HepG2 (cell line): Measurements from ENCODE around the gene CCZ1.

DNA sequence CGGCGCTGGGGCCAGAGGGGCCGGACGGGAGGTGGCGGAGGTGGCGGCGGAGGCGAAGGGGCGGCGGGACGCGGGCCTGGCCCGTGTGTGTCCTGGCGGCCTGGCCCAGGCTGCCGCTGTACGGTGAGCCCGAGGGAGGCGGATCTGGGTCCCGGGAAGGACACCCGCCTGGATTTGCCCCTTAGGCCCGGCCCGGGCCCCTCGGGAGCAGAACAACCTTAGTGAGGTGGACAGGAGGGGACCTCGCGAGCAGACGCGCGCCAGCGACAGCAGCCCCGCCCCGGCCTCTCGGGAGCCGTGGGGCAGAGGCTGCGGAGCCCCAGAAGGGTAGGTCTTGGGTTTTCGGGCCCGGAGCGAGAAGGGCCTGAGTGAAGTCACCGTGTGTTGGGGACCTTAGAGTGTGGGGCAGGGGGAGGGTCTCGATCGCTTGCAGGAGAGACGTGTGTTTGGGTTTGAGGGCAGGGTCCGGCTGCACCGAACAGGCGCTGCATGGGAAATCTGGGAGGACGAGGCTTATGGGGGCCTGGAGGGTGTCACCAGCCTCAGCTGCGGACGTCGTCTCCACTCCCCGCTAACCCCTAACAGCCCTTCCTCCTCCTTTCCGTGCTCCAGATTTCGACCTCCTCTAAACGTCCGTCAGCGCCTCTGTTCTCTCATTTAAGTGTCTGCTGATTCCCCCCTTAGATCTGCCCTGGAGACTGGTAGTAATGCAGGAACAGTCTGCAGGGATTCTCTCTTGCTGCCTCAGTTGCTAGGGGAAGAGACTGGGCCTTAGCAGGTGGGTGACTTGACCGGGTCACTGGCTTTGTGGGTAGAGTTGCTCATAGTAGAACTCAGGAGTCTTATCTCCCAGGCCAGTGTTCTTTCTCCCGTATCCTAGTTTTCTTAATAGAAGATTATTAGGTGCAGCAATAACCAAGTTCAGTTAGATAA is 676 bp downstream of the RBAK start:
- RRBS, 2 experiments: no CpG with 5 or more reads among the region's 56 CpGs
CAGE:
- cytosol, long polyA minus RNA: no peak
- cytosol, long polyA plus RNA: no peak
- long polyA plus RNA: no peak
- nucleus, long polyA minus RNA: no peak
- nucleus, long polyA plus RNA: no peak

DNA sequence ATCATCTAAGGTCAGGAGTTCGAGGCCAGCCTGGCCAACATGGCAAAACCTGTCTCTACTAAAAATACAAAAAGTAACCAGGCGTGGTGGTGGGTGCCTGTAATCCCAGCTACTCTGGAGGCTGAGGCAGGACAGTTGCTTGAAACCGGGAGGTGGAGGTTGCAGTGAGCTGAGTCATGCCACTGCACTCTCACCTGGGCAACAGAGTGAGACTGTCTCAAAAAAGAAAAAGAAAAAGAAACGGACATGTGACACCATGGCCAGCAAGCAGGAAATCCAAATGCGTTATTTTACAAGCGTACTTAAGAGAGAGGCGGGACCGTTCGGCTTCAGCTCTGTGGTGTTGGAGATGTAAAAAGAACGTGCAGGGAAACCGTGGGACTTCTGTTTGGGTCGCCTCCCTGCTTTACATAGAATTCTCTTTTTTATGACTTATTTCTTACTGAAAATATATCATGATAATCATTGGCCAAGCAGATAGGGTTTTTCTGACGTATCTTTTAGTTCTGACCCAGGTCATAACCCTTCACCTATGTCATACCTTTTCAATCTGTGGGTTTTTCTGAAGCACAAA is 45.2 kb downstream of the WIPI2 start:
- RRBS, 2 experiments: no CpG with 5 or more reads among the region's 13 CpGs
CAGE:
- cytosol, long polyA minus RNA: no peak
- cytosol, long polyA plus RNA: no peak
- long polyA plus RNA: no peak
- nucleus, long polyA minus RNA: no peak
- nucleus, long polyA plus RNA: no peak

- RRBS, 2 experiments: no CpG with 5 or more reads among the region's 34 CpGs
CAGE:
- cytosol, long polyA minus RNA: no peak
- cytosol, long polyA plus RNA: no peak
- long polyA plus RNA: no peak
- nucleus, long polyA minus RNA: no peak
- nucleus, long polyA plus RNA: no peak
Measured at GRCh38 chr7:5351581-5352273, 69.0 kb downstream of the SLC29A4 start.

GRCh38 chr7:5420398-5421406 is 2.9 kb downstream of the TNRC18 start:
- RRBS, 2 experiments: 1% methylated on average over 49 to 53 of the region's 114 CpGs
CAGE:
- cytosol, long polyA minus RNA: no peak
- cytosol, long polyA plus RNA: no peak
- long polyA plus RNA: no peak
- nucleus, long polyA minus RNA: no peak
- nucleus, long polyA plus RNA: no peak

DNA sequence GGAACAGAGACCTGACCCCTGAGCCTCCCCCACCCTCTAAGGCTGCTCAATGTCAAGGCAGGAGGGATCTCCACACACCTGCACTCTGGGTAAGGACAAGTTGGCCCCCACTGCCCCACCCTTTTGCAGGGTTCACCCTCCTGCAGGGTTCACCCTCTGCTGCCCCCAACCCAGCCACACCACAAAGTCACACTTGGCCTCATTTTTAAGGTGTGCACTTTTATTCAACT is 3.5 kb downstream of the ACTB start:
CAGE:
- cytosol, long polyA minus RNA: no peak
- cytosol, long polyA plus RNA: no peak
- long polyA plus RNA: no peak
- nucleus, long polyA minus RNA: no peak
- nucleus, long polyA plus RNA: no peak

DNA sequence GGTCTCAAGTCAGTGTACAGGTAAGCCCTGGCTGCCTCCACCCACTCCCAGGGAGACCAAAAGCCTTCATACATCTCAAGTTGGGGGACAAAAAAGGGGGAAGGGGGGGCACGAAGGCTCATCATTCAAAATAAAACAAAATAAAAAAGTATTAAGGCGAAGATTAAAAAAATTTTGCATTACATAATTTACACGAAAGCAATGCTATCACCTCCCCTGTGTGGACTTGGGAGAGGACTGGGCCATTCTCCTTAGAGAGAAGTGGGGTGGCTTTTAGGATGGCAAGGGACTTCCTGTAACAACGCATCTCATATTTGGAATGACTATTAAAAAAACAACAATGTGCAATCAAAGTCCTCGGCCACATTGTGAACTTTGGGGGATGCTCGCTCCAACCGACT is 3.2 kb downstream of the ACTB start:
- RRBS, 2 experiments: no CpG with 5 or more reads among the region's 7 CpGs
CAGE:
- cytosol, long polyA minus RNA: no peak
- cytosol, long polyA plus RNA: no peak
- long polyA plus RNA: no peak
- nucleus, long polyA minus RNA: no peak
- nucleus, long polyA plus RNA: no peak

- RRBS, 2 experiments: 86% methylated on average over 1 of the region's 19 CpGs; no CpG with 5 or more reads in 1 of the 2 experiments
CAGE:
- cytosol, long polyA minus RNA: no peak
- cytosol, long polyA plus RNA: no peak
- long polyA plus RNA: no peak
- nucleus, long polyA minus RNA: no peak
- nucleus, long polyA plus RNA: no peak
Measured at GRCh38 chr7:5598797-5599301, 6.2 kb downstream of the FSCN1 start.

- RRBS, 2 experiments: no CpG with 5 or more reads among the region's 17 CpGs
CAGE:
- cytosol, long polyA minus RNA: no peak
- cytosol, long polyA plus RNA: no peak
- long polyA plus RNA: no peak
- nucleus, long polyA minus RNA: no peak
- nucleus, long polyA plus RNA: no peak
Measured at GRCh38 chr7:5636285-5637521, 44.1 kb downstream of the FSCN1 start.

DNA sequence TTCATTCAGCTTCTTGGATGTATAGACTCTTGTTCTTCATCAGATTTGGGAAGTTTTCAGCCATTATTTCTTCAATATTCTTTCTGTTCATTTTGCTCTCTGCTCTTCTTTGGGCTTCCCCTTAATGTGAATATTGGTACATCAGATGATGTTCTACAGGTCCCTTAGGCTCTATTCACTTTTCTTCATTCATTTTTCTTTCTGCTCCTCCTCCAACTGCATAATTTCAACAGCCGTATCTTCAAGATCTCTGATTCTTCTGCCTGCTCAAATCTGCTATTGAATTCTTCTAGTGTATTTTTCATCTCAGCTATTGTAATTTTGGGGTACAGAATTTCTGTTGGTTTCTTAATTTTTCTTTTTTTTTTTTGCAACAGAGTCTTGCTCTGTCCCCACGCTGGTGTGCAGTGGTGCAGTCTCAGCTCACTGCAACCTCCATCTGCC is 52.6 kb downstream of the FSCN1 start:
- RRBS, 2 experiments: no CpG with 5 or more reads among the region's 2 CpGs
CAGE:
- cytosol, long polyA minus RNA: no peak
- cytosol, long polyA plus RNA: no peak
- long polyA plus RNA: no peak
- nucleus, long polyA minus RNA: no peak
- nucleus, long polyA plus RNA: no peak

GRCh38 chr7:5670012-5671230 is 77.8 kb downstream of the FSCN1 start:
- RRBS, 2 experiments: no CpG with 5 or more reads among the region's 17 CpGs
CAGE:
- cytosol, long polyA minus RNA: no peak
- cytosol, long polyA plus RNA: no peak
- long polyA plus RNA: no peak
- nucleus, long polyA minus RNA: no peak
- nucleus, long polyA plus RNA: no peak

DNA sequence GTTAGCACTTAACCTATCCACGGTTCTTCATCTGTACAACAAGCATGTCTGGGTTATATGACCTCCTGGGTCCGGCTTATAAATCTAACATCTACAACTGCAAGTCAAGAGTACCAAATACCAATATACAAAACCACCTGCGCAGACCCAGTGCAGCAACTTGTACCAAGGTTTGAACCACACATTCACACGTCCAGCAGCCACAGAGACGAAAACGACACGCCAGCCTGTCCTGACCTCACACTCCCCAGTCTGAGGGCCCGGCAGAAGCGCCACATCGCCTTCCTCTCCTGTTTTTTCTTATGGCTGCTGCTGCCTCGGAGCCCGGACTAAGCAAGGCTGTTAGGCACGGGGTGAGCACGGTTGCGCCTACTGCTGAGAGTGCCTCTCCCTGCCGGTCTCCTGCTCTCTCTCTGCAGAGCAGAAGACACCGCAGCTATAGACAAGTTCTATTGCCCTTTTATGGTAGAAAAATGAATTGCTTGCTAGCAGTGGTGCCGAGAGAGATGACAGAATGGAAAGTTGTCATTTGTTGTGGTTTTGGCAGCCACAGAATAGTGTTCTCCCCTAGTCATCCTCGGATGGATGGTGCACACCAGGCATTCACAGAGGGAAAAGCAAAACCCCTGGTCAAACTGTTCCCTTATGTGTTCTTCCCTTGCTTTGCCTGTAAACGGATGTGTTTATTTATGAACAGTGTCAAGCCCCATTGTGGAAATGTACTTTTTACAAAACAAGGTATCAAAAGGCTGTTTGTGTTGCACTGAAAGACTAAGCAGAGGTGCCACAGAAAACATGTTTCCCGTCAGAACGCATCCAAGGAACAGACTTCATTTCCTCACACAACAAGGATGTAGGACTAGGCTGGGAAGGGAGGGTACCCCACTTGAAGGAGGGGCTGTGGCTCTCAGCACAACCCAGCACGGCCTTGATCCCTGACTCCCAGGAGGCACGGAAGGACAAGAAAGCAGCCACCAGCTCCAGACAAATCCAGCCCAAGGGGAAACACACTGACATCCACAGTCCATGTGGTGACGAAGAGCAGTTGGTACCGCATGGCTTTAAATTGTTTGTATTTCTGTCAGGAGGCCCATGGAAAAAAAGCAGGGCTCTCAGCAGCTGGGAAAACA is 86.0 kb downstream of the RNF216 start:
- RRBS, 2 experiments: 96 to 99% methylated on average over 8 of the region's 26 CpGs
CAGE:
- cytosol, long polyA minus RNA: no peak
- cytosol, long polyA plus RNA: no peak
- long polyA plus RNA: no peak
- nucleus, long polyA minus RNA: no peak
- nucleus, long polyA plus RNA: no peak

DNA sequence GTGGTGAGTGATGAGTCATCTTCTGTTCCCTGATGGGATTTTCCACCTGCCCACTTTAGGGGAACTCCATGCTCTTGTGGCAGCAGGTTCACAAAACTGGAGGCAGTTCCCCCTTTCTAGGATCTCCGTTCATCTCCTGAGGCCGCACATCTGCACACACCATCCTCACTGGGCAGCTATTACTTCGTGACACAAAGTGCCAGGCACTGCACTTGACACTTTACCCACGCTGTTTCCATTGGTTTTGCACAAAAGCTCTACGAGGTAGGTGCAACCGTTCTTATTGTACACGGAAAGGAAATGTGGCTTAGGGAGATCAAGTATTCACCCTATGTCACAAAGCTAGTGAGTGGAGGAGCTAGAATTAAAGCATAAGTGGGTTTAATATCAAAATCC is 80.2 kb downstream of the RNF216 start:
- RRBS, 2 experiments: no CpG with 5 or more reads among the region's 7 CpGs
CAGE:
- cytosol, long polyA minus RNA: no peak
- cytosol, long polyA plus RNA: no peak
- long polyA plus RNA: no peak
- nucleus, long polyA minus RNA: no peak
- nucleus, long polyA plus RNA: no peak

DNA sequence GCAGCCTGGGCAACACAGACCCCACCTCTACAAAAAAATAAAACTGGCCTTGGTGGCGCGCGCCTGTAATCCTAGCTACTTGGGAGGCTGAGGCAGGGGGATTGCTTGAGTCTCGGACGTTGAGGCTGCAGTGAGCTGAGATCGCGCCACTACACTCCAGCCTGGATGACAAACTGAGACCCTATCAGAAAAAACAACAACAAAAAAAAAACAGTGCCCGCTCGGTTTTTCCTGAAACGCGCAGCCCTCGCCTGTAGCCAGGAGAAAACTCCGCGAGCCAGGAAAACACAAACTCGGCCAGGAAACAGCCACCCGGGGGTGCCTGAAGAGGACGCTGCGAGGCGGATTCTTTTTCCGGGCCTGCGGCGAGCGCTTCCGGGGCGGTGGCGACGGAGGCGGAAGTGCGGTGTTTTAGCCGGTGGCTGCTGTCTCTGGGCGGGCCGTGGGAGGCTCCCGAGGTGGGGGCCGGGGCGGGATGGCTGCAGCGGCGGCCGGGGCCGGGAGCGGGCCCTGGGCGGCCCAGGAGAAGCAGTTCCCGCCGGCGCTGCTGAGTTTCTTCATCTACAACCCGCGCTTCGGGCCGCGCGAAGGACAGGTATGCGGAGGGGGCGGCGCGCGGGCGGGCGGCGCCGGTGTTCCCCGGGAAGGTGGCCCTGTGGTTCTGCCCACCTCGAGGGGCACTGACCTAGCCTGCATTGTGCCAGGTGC is at the start of gene CCZ1:
Gene CCZ1 (plus strand): TSS at position 409 of the 708 bp plus-strand sequence.
- RRBS, 2 experiments: no CpG with 5 or more reads among the region's 61 CpGs
CAGE:
- cytosol, long polyA minus RNA: no peak
- cytosol, long polyA plus RNA: no peak
- long polyA plus RNA: no peak
- nucleus, long polyA minus RNA: no peak
- nucleus, long polyA plus RNA: no peak

- RRBS, 2 experiments: 80% methylated on average over 1 of the region's 10 CpGs; no CpG with 5 or more reads in 1 of the 2 experiments
CAGE:
- cytosol, long polyA minus RNA: no peak
- cytosol, long polyA plus RNA: no peak
- long polyA plus RNA: no peak
- nucleus, long polyA minus RNA: no peak
- nucleus, long polyA plus RNA: no peak
Measured at GRCh38 chr7:6038314-6038850, 7.2 kb downstream of the ANKRD61 start.

DNA sequence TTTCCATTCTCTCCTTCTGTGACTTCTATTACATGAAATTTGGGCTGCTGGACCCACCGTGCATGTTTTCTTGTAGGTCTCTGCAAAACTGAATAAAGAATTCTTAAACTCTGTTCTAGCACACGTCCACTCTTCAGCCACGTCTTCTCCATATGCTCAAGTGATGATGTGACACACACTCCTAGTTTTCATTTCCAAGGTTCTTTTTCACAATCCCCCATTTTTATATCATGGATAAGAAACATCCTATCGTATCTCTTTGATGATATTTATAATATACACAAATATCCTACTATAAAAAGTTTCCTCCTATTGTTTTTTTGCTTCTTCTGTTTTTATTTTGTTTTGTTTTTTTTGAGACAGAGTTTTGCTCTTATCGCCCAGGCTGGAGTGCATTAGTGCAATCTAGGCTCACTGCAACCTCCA is 77.0 kb downstream of the USP42 start:
- RRBS, 2 experiments: no CpG with 5 or more reads among the region's 5 CpGs
CAGE:
- cytosol, long polyA minus RNA: no peak
- cytosol, long polyA plus RNA: no peak
- long polyA plus RNA: no peak
- nucleus, long polyA minus RNA: no peak
- nucleus, long polyA plus RNA: no peak

GRCh38 chr7:6232376-6232953 is 40.0 kb downstream of the CYTH3 start:
- RRBS, 2 experiments: no CpG with 5 or more reads among the region's 9 CpGs
CAGE:
- cytosol, long polyA minus RNA: no peak
- cytosol, long polyA plus RNA: no peak
- long polyA plus RNA: no peak
- nucleus, long polyA minus RNA: no peak
- nucleus, long polyA plus RNA: no peak

GRCh38 chr7:6243051-6243770 is 29.2 kb downstream of the CYTH3 start:
- RRBS, 2 experiments: no CpG with 5 or more reads among the region's 7 CpGs
CAGE:
- cytosol, long polyA minus RNA: no peak
- cytosol, long polyA plus RNA: no peak
- long polyA plus RNA: no peak
- nucleus, long polyA minus RNA: no peak
- nucleus, long polyA plus RNA: no peak

GRCh38 chr7:6412556-6413374 is 35.0 kb downstream of the DAGLB start:
- RRBS, 2 experiments: no CpG with 5 or more reads among the region's 19 CpGs
CAGE:
- cytosol, long polyA minus RNA: no peak
- cytosol, long polyA plus RNA: no peak
- long polyA plus RNA: no peak
- nucleus, long polyA minus RNA: no peak
- nucleus, long polyA plus RNA: no peak

DNA sequence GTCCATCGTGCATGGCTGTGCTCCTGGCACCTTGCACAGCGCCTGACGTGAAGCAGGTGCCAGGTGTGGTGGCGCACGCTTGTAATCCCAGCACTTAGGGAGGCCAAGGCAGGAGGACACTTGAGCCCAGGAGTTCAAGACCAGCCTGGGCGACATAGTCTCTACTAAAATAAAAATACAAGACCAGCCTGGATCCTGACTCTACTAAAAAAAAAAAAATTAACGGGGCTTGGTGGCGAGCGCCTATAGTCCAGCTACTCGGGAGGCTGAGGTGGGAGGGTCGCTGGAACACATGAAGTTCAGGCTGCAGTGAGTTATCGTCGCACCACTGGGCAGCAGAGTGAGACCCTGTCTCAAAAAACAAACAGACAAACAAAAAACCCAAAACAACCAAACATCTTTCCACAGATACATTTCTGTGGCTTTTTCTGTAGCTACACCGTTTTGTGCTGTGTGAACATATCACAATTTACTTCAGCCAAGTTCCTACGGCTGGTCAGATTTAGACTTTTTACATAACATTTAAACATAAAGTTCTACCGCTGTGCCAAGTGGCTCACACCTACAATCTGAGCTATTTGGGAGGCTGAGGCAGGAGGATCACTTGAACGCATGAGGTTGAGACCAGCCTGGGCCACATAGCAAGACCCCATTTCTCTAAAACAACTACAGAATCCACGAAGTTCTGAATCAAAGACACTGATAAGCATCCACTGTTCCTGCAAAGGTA is 30.5 kb downstream of the DAGLB start:
- RRBS, 2 experiments: no CpG with 5 or more reads among the region's 18 CpGs
CAGE:
- cytosol, long polyA minus RNA: no peak
- cytosol, long polyA plus RNA: no peak
- long polyA plus RNA: no peak
- nucleus, long polyA minus RNA: no peak
- nucleus, long polyA plus RNA: no peak

GRCh38 chr7:6690884-6691696 is 15.7 kb downstream of the ZNF12 start:
- RRBS, 2 experiments: no CpG with 5 or more reads among the region's 10 CpGs
CAGE:
- cytosol, long polyA minus RNA: start-site peak on the minus strand at chr7:6691277-6691308, 16 reads
- cytosol, long polyA plus RNA: no peak
- long polyA plus RNA: no peak
- nucleus, long polyA minus RNA: no peak
- nucleus, long polyA plus RNA: no peak